Measurements from ENCODE around the genes C12orf29, KITLG and ATP2B1.

DNA sequence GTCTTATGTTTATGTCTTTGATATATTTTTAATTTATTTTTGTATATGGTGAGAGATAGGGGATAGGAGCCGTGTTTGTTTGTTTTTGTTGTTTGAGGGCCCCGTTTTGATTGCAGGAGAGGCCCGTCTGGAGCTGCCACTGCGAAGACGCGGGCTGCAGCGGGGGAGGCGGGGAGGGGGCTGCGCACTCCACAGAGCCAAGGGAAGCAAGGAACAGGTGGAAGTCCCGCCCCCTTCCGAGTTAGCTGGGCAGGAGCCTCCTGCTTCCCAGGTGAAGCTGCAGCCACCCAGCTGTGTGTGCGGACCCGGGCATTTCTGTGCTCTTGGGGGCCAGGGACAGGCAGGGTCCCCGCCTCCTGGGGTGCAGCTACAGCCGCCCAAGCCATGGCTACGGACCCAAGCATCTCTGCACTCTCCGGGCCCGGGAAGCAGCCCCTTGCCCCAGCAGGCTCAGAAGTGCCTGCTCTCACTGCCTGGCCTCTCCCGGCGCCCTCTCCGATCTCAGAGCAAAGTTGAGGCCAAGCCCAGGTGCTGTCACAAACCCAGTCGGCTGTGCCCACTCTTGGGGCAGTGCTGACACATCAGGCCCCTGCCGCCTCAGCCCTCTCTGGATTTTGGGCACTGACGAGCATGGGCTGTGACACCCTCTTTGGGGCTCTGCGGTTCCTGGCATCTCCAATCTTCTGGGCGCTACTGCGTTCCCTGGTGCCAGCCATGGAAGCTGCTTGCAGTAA, 8.3 kb upstream of the MGAT4C start:
- PRO-cap: unidirectional peak, plus-strand start at position 248 of the sequence

- PRO-cap: bidirectional peak, plus-strand start at chr12:88035536, minus-strand start at chr12:88035435
Observed at GRCh38 chr12:88034987-88035880, at the start of gene C12orf29. TSS of gene C12orf29 (plus strand) at chr12:88035536.

GRCh38 chr12:88298634-88299168, 156.6 kb downstream of the TMTC3 start:
- PRO-cap: no peak

DNA sequence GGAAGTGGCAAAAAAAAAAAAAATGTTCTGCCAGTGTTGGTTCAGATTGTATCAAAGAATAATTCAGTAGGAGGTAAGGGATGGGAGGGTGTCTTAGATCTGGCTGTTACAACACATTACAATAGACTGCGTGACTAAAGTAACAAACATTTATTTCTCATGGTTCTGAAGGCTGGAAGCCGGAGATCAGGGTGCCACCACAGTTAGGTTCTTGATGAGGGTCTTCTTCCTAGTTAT, 125.7 kb downstream of the KITLG start:
- PRO-cap: no peak

DNA sequence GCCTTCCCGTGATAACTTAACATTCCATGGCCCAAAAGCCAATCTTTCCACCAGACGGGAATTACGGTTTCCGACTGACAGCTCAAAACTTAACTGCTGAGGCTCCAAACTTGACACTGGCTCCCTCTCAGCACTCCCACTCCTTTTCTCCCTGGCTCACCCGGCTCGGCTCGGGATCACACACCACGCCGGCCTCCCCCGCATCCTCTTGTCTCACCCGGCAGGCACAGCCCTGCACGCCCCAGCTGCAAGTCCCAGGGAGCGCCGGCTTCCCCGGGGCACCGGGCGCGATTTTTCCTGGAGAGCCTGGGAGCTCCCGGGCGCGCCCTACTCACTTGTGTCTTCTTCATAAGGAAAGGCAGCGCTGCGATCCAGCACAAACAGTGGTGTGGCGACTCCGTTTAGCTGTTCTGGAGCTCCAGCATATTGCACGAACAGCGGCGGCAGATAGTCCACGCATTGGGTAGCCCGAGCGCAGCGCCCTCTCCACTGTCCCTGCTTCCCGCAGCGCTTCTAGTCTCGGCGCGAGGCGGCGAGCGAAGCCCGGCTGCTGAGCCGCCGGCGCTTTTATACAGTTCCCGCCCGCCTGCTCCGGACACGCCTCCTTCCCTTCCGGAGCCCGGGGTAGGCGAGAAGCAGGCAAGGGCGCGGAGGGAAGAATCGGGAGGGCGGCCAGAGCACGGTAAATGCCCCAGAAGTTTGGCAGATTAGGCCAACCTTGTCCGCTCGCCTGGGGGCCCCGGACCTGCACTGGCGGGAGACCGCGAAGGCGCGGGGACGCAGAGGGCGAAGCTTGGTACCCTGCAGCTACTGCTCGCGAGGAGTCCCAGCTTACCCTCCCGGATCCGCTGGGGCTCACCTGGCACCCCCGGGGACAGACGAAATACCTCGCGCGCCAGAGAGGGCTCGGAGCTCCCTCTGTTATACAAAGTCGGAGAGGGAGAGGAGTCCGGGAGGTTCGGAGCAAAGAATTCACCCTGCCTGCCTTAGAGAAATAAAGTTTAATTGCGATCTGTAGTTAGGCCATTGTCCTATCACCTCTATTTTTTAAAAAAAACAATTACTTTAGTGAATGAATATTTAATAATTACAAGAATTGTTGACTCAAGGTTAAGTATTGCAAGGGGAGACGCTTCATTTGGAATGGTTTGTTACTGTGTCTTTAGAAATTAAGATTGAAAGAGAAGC, at the start of gene KITLG:
Gene KITLG, minus strand, starts transcription at position 543 of the 1,188 bp plus-strand sequence.
- PRO-cap: bidirectional peak, plus-strand start at position 377 of the sequence, minus-strand start at position 118 of the sequence; bidirectional peak, plus-strand start at position 631 of the sequence, minus-strand start at position 543 of the sequence

DNA sequence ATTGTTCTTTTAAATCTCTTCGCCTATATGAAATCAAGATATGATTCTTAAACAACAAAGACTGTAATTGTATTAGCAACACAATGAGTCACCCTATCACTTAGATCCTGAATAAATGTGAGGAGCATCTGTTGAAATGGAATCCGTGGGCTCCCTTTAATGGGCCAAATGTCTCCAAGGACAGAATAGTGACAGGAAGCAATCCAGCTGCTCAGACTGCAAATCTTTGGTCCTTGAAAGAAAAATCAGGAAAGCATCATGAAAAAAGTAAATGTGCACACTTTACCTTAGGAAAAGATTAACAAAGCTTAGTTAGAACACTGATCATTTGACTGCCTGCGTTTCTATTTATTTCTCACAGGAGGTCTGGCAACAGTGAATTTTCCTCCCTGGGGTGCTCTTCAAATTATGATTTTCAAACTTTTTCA, 271.1 kb downstream of the DUSP6 start:
- PRO-cap: no peak

GRCh38 chr12:89162438-89163291, 189.6 kb downstream of the DUSP6 start:
- PRO-cap: no peak

GRCh38 chr12:89208563-89209139, 143.7 kb downstream of the DUSP6 start:
- PRO-cap: no peak

- PRO-cap: unidirectional peak, plus-strand start at chr12:89353048; bidirectional peak, plus-strand start at chr12:89353466, minus-strand start at chr12:89353408; bidirectional peak, plus-strand start at chr12:89353732, minus-strand start at chr12:89353675
Observed at GRCh38 chr12:89352833-89353893, 862 bp upstream of the DUSP6 start.

GRCh38 chr12:89375597-89376288, 23.4 kb upstream of the DUSP6 start:
- PRO-cap: no peak

DNA sequence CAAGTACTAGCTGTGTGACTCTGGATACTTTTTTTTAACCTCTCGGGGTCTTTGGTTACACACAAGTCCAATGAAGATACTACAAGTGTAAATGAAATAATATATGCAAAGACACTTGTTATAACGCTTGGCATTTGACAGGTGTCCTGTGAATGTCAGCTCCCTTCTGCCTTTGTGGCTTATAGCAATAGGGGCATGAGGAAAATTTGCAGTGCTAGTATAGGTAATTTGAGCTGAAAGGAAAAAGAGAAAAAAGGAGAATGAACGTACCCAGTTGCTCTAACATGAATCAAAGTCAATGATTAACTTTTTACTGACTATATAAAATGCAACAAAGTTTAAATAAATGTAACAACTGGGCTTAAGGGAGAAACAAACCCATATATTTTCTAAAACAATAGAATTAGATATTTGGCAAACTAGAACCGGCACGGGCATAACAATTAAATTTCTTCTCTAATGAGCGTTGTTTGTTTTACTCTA, 25.6 kb upstream of the DUSP6 start:
- PRO-cap: no peak

- PRO-cap: no peak
Observed at GRCh38 chr12:89383956-89384688, 31.8 kb upstream of the DUSP6 start.

DNA sequence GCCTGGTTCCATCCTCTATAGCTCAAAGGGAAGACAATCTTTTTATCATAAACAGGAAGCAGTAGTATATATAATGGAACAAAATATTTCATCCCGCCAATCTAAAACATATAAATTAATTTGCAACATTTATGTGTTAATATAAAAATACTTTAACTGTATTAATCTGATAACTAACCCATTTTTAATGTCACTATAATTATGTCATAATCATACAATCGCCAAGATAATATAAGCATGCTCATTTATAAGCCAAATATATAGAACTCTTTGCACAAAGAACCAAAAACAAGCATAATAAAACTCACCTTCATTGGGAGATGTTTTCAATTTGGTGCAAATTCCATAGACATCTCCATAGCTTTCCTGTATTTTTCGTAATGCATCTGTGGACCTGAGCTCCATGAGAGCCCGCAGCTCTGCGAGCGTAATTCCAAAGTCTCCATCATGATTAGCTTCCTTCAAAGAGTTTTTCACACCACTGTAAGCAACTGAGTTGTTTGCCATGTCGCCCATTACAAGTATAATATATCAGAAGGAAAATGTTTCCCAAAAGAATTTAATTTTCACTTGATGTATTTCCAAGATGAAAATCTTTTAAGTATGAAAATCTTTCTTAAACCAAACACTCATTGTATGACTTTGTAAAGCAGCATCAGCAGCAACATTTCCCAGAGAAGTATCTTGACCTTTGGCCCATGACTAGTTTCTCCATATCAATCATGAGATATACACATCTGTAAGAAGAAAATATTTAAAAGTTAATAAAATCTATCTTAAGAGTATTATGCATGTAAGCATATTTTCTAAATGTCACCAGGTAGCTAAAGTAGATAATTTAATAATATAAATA, 53.0 kb downstream of the ATP2B1 start:
- PRO-cap: no peak

- PRO-cap: no peak
Observed at GRCh38 chr12:89700401-89700961, 8.2 kb downstream of the ATP2B1 start.

DNA sequence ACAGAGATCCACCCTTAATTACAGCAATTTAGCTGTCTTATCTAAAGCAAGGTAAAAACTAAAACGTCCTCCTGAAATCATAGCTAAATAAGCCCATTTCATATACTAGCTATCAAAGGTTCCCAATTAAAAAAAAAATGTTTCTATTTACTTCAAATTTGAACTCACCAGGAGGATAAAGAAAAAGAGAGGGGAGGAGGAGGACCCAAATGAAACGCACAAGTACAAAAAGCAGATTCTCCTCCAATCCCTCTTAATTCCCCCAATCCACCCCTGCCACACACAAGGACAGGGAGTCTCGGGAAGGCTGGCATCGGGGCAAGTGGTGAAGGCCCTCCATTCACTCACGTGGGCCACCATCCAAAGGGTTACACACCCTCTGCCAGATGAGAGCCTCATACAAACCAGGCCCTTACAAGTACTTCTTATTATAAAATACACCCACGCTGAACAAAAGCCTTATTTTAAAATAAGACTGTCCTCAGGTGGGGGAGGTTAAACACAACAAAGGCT, 1.7 kb downstream of the ATP2B1 start:
- PRO-cap: unidirectional peak, plus-strand start at position 256 of the sequence

GRCh38 chr12:89708427-89708559, 345 bp downstream of the ATP2B1 start:
- PRO-cap: bidirectional peak, plus-strand start at chr12:89708616, minus-strand start at chr12:89708512

- PRO-cap: bidirectional peak, plus-strand start at chr12:89708616, minus-strand start at chr12:89708512; bidirectional peak, plus-strand start at chr12:89708957, minus-strand start at chr12:89708836
Observed at GRCh38 chr12:89708560-89709246, at the start of gene ATP2B1. TSS of gene ATP2B1 (minus strand) at chr12:89708838.

GRCh38 chr12:89710544-89711021, 1.9 kb upstream of the ATP2B1 start:
- PRO-cap: no peak

- PRO-cap: no peak
Observed at GRCh38 chr12:89919403-89919972, 210.8 kb upstream of the ATP2B1 start.

DNA sequence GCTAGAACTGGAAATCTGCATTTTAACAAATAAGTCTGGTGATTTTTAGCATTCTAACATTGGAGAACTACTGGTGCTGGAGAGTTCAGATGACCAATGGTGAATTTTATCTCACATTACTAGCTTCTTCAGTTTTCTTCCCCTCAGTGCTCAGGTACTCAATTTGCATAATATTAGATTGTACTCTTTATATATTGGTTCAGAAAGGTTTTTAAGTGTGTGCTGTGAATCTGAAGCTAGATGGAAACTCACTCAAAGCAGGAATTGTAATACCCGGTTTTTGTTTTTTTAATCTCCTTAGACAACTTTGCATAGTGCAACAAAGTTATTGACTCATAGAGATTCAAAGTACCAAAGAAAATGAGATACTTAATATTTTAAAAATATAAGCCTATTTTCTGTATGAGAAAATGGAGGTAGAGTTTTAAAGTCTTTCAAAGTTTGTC, 218.9 kb upstream of the ATP2B1 start:
- PRO-cap: no peak